SK-MEL-5 (cell line): ENCODE results near the genes NOL6 and MYORG.

DNA sequence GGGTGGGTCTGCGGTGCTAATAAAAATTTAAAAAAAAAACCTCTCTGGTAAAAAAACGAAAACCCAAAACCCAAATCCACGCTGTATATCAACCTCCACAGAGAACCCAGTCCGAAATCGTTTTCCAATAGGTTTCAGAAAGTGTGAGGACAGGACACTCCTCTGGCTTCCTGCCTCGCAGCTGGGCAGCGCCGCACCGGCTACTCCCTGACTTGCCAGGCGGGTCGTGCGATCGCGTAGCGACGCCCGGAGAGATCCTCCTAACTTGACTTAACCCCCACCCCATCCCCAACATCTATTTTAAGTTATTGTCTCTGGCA, 868 bp downstream of the LINGO2 start:
RAMPAGE:
- cytosol, long total RNA = no peak
- long total RNA = no peak
- nucleus, long total RNA = no peak

DNA sequence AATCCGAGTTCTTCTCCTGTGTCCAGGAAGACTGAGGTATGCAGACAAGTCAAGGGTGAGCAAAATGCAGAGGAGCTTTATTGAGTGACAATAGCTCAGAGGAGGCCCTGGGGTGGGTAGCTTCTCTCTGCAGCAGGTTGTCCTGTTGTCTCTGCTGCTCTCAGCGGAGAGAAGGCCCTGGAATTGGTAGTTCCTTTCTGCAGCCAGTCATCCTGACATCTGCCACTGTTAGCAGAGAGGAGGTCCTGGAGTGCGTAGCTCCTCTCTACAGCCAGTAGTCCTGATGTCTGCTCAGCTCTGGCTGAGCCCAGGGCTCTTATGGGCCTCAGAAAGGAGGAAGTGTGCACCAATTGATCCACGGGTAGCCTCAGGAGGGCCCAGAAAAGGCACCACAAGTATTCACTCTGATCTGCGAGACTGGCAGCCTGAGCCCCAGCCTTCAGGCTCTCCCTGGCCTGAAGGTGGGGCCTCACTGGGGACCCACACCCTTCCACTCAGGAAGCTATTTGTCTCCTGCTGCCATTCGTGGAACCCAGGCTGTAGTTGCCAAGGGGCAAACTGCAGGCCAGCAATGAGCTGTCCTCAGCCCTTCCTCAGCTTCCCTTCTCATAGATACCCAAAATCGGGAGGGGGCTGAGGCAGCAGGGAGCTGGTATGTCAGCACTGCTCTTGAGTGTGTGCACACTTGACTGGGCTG, 1049.6 kb upstream of the ACO1 start:
RAMPAGE:
- cytosol, long total RNA = no peak
- long total RNA = no peak
- nucleus, long total RNA = no peak

DNA sequence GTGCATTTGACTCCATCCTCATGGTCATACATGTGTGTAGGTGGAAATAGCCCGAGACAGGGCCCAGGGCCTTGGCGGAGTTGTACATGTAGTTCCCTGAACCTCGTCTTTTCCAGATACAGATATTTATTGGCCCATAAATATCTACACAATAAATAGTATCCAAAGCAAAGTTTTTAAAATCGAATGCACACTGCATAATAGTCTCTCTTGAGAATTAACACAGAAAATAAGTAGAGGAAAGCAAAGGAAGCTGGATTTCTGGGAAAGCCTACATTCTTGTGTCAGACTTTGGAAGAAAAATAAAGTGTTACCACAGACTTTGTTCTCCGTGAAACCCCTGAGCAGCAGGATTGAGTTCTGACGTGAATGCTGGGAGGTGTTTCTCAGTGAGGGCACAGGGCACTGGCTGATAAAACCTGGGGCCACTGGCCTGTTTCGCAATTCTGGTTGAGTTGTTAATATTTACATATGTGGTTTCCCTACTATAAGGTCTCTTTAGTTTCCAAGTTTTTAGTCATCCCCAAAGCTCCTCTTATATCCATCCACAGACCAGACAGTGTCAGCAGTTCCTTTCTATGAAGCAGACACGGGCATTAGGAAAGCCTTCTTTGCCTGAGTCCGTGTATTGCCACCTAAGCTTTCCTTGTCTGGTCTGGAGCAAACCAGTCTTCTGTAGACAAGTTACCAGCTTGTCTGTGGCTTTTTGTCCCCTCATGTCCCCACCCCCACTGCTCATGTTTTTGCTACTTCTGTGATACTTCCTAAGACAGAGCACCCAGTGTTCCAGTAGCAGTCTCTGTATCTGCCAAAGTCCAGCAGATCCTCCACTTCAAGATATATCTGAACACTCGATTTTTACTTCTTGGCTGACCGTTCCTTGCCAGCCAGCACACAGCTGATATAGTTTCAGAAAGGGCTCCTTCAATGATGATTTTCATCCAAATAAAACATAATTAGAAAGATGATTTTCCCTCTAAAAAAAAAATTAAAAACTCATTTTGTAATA, 41.9 kb downstream of the ACO1 start:
RAMPAGE:
- cytosol, long total RNA = no peak
- long total RNA = no peak
- nucleus, long total RNA = no peak

GRCh38 chr9:32550105-32550461, 2.0 kb upstream of the SMIM27 start:
RAMPAGE:
- cytosol, long total RNA = no peak
- long total RNA = no peak
- nucleus, long total RNA = no peak

RAMPAGE:
- cytosol, long total RNA = no peak
- long total RNA = no peak
- nucleus, long total RNA = no peak
These were observed 677 bp upstream of the SMIM27 start for GRCh38 chr9:32551229-32552071.

DNA sequence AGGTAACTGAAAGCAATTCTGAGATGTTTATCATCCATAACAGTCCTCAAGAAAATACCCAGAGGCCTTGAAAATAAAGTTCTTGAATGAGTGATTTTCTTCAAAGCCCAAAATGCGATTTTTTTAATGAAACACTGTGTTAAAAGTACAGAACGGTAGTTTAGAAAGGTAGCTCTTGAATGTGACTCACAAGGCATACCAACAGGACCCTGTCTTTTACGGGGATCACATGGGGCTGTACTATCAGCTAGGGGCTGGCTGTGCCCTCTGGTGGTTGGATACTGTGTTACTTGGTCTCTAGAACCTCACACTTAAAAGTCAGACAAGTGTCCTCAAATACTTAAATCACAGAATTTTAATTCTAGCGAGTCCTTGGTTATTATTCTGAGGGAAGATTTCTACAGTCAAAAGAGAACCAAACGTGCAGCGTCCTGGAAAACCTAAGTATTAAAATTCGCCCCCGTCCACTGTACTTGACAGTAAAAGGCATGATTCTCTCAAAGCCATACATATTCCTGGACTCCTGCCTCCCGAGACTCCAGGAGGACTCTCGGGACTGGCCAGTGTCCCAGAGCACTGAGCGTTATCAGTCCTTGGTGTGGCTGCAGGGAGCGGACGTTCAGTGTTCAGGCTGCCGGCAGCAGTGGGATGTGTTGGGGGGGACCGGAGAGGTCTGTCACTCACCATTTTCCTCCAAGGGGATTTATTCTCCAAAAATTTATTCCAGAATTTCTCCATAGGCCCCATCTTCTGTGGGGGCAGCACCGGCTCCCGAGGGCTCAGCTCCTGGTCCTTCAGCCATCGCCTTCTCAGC, 555 bp downstream of the NDUFB6 start:
RAMPAGE:
- cytosol, long total RNA = no peak
- long total RNA = no peak
- nucleus, long total RNA = no peak

DNA sequence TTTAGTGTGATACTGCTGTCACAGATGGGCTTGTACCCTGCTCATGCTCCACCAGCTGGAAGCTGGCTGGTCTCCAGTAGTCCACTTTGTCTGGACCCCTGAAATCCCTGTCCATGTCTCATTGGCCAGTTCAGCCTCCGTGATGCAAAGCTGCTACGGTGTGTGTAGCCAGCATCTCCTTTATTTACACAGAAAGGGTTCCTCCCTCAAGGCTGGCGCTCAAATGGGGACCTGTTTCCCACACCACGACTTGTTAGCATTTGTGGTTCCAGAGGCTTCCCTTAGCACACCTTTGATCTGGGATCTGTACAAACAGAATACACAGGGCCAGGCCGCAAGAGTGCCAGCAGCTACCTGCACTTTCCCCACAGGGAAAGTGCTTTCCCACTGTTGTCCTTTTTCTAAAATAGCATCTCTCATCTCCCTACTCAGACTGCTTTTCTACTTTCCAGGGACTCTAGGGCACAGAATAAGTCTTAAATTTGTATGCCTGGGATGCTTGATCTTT, 5.7 kb upstream of the SMU1 start:
RAMPAGE:
- cytosol, long total RNA = no peak
- long total RNA = no peak
- nucleus, long total RNA = no peak

RAMPAGE:
- cytosol, long total RNA = no peak
- long total RNA = no peak
- nucleus, long total RNA = no peak
These were observed 37.4 kb upstream of the SMU1 start for GRCh38 chr9:33113631-33114459.

RAMPAGE:
- cytosol, long total RNA = no peak
- long total RNA = no peak
- nucleus, long total RNA = no peak
These were observed 5.3 kb upstream of the B4GALT1 start for GRCh38 chr9:33172160-33173166.

RAMPAGE:
- cytosol, long total RNA = no peak
- long total RNA = no peak
- nucleus, long total RNA = no peak
These were observed 18.8 kb upstream of the SPINK4 start for GRCh38 chr9:33220921-33221867.

DNA sequence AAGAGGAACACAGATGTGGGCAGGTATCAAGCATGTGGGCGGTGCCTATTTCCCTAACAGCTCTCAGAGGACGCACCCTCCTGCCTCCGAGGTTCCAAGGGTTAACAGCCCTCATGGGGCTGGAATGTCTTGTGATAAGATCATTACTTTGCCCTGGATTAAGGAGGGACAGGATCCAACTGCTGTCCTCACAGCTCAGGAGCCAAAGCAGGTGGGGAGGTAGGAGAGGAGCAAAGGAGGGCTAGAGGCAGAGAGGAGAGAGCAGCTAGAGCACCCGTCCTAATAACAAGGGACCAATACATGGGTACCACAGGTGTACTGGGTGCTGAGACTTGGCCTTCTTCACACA, 9.9 kb downstream of the AQP7 start:
RAMPAGE:
- cytosol, long total RNA = no peak
- long total RNA = no peak
- nucleus, long total RNA = no peak

RAMPAGE:
- cytosol, long total RNA = start-site peak on the minus strand at chr9:33473883-33473917, 73 and 43 reads in 2 replicates
- long total RNA = no peak
- nucleus, long total RNA = start-site peak on the minus strand at chr9:33473906-33473917, 62 and 22 reads in 2 replicates
These were observed at the start of gene NOL6 for GRCh38 chr9:33473337-33473989. TSS of gene NOL6 (minus strand) at chr9:33473924.

DNA sequence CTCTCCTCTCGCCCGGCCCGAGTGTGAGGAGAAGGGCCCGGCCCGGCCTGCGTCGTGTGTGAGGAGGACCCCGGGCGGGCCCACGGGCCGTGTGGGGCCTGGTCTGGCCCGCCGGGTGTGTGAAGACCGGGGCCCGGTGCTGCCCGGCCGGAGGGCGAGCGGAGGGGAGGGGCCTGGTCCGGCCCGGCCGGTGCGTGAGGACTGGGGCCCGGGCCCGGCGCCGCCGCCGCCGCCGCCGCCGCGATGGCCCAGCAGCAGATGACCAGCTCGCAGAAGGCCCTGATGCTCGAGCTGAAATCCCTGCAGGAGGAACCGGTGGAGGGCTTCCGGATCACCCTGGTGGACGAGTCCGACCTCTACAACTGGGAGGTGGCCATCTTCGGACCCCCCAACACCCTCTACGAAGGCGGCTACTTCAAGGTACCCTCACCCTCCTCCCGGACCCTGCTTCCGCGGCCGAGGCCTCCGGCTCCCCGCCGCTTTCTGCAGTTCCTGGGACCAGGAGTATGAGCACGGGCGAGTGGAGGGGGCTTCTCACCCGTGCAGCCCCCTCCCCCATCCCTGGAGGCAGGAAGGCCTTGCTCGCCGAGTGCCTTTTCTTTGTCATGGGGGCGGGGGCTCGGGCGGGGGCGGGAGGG, 674 bp downstream of the UBE2R2 start:
RAMPAGE:
- cytosol, long total RNA = no peak
- long total RNA = no peak
- nucleus, long total RNA = no peak

GRCh38 chr9:33972965-33973535, 75.6 kb downstream of the UBAP2 start:
RAMPAGE:
- cytosol, long total RNA = no peak
- long total RNA = no peak
- nucleus, long total RNA = no peak

DNA sequence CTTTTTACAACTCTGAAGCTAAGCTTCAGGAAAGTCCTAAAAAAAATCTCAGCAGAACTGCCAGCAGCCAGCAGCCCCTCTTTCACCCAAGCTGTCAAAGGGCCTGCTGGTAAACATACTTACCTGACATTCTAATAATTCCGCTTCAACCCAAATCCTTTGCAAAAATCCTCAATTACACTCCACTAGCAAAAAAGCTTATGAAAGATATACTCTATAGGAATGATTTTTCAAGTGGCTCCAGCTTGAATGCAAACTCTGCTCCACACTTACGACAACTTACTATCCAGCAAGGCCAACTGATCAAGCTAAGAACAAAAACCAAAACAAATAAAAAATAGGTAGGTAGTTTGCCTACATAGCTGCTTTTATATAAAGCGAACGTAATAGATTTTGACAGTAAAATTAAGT, 66.6 kb downstream of the UBAP2 start:
RAMPAGE:
- cytosol, long total RNA = no peak
- long total RNA = no peak
- nucleus, long total RNA = no peak

DNA sequence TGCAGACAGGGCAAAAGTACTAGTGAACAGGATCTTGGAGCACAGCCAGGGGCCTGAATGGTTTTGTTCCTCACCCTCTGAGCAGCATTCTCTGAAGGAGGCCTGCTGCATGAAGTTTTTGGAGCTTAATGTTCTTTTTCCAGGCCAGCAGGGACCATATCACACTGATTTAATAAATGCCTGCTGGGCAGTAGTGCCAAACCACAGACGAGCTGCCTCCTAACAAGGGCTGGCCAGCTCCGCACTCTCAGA, 16.5 kb downstream of the NUDT2 start:
RAMPAGE:
- cytosol, long total RNA = no peak
- long total RNA = no peak
- nucleus, long total RNA = no peak

GRCh38 chr9:34376795-34377424, at the start of gene MYORG:
TSS of gene MYORG (minus strand) at chr9:34376898.
RAMPAGE:
- cytosol, long total RNA = no peak
- long total RNA = no peak
- nucleus, long total RNA = no peak

DNA sequence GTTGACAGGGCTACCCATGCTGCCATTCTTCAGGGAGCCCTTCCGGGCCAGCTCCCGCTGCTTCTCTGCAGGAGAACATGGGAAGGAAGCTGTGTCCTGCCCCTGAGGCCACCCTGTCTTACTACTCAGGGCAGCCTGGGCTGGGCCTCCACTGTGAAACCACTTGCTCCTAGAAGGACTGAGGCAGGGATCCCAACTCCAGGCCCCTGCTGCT, 5.0 kb upstream of the C9orf24 start:
RAMPAGE:
- cytosol, long total RNA = no peak
- long total RNA = no peak
- nucleus, long total RNA = no peak

DNA sequence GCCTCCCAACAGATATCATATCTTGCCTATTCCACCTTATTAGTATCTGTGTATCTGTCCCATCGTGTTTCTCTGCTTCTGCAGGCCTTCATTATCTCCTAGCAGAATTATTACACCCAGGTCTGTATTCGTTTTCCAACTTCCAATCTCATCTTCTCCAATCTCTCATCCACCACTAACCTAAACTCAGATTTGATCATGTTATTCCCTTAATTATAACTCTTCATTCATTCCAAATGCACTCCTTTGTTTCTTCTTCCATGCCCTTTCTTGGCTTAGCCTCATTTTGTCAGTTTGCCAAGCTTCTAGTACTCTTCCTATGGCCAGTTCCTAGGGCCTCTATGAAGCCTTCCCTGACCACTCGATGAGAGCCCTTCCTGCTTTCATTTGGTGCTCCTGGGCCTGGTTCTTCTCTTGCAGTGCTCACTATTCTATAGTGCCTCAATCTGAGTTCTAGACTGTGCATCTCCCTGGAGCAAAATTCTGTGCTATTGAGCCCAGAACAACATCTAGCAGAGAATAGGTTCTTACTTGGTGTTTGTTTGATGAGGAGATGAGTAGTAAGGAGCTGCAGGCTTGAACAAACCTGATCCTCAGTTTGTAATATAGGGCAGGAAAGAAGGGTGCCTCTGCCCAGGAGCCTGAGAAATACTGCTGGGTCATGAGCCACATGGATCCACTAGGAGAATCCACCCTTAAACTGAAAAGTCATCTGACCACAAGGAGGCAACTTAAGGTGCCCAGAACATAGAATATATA, 5.7 kb downstream of the FAM219A start:
RAMPAGE:
- cytosol, long total RNA = no peak
- long total RNA = no peak
- nucleus, long total RNA = no peak

GRCh38 chr9:34591611-34592079, 2.1 kb upstream of the CNTFR start:
RAMPAGE:
- cytosol, long total RNA = no peak
- long total RNA = no peak
- nucleus, long total RNA = no peak